ENCODE measurements around the genes NPB, LRRC45 and SECTM1.

- PRO-cap, result no peak
Measured at GRCh38 chr17:81872795-81873337, 1.7 kb upstream of the ARHGDIA start.

GRCh38 chr17:81901530-81902435 lies at the start of gene NPB:
Gene NPB, plus strand, starts transcription at chr17:81902238.
- PRO-cap, result no peak

- PRO-cap, result no peak
Measured at GRCh38 chr17:81903113-81903634, 1.1 kb downstream of the NPB start.

- PRO-cap, result no peak
Measured at GRCh38 chr17:81994727-81995712, 17.6 kb downstream of the ASPSCR1 start.

DNA sequence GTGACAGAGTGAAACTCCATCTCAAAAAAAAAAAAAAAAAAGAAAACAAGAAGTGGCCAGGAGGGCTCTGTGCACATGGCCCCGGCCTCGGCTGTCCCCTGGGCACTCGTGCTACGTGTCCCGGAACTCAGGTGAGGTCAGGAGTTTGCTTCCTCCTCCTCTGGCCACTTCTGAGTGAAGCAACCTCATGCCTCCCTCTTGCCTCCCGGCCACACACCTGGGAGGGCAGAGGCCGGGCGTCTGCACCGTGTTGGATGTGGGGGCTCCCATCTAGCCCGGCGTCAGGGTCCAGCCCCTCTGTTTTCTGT lies 22.1 kb downstream of the ASPSCR1 start:
- PRO-cap, result no peak

- PRO-cap, result no peak
Measured at GRCh38 chr17:82023157-82024037, at the start of gene LRRC45. Gene LRRC45, plus strand, starts transcription at chr17:82023305.

GRCh38 chr17:82047697-82048992 lies 3.5 kb downstream of the RFNG start:
- PRO-cap, result no peak

GRCh38 chr17:82081911-82083127 lies 15.7 kb downstream of the FASN start:
- PRO-cap, result no peak

DNA sequence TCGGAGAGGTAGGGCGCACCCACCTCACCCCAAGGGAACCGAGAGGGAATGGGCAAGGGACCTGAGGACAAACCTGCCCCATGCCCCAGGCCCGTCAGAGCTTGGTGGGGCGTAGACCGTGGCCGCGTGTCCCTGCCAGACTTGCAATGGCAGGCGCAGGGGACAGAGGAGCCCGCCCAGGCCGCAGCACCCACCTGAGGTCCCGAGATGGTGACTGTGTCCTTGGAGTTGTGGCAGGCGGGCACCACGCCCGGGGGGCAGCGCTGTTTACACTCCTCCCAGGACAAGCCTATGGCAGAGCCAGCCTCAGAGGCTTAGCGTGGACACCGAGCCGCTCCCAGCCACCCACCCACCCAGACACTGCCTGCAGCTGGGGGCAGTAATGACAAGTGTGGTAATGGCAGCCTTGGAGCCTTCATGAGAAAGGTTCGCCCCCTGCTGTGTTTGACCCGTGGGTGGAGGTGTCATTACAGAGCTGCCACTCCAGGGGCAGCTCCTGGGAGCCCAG lies 8.5 kb downstream of the FASN start:
- PRO-cap, result no peak

DNA sequence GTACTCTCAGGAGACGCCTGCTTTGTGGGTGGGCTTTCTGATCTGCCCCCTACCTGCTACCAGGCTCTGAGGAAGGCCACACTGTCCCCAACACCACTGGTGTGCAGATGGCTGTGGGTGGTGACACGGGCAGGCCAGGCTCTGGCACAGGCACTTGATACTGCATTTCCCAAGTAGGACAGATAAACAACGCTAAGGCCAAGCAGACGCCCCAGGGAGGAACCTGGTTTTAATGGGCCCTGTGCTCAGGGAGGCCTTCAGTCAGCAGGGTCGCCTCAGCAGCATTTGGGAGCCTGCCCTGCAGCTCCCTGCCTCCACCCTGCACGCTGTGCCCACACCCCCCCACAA lies 3.2 kb upstream of the FASN start:
- PRO-cap, result no peak

- PRO-cap, result no peak
Measured at GRCh38 chr17:82196283-82196594, 16.4 kb downstream of the CCDC57 start.

DNA sequence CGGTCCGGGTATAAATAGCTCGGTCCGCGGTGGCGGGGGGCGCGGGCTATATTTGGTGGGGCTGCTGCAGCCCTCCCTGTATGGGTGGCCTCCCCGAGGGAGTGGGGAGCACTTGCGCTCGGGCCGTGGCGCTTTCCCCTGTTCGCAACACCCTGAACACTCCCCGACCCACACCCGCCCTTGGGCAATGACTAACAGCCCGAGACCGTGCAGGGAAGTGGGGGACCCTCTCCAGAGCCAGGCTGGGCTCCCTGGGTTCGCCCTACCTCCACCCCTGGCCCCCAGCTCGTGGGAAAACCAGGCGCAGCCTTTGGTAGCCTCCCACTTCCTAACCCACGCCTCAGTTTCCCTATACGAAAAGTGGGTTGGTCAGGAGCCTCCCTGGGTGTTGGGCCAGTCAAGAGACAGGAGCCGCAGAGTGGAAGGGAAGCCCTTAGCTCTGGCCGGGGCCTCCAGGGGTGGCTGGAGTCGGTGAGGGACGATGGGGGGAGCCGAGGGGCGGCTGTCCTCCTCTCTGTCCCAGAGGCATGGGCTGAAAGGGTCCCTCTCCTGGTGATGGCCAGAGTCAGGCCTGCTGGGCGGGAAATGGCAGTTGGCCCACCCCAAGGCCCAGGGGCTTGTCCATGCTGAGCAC lies 706 bp downstream of the SLC16A3 start:
- PRO-cap, result no peak

- PRO-cap, result no peak
Measured at GRCh38 chr17:82285174-82285728, 11.8 kb upstream of the CSNK1D start.

- PRO-cap, result bidirectional peak, plus-strand start at chr17:82297879, minus-strand start at chr17:82297627; bidirectional peak, plus-strand start at chr17:82298372, minus-strand start at chr17:82298266
Measured at GRCh38 chr17:82297804-82298817, 19.3 kb downstream of the CD7 start.

GRCh38 chr17:82298818-82299389 lies 18.5 kb downstream of the CD7 start:
- PRO-cap, result no peak

GRCh38 chr17:82328298-82329329 lies 5.0 kb downstream of the SECTM1 start:
- PRO-cap, result no peak

DNA sequence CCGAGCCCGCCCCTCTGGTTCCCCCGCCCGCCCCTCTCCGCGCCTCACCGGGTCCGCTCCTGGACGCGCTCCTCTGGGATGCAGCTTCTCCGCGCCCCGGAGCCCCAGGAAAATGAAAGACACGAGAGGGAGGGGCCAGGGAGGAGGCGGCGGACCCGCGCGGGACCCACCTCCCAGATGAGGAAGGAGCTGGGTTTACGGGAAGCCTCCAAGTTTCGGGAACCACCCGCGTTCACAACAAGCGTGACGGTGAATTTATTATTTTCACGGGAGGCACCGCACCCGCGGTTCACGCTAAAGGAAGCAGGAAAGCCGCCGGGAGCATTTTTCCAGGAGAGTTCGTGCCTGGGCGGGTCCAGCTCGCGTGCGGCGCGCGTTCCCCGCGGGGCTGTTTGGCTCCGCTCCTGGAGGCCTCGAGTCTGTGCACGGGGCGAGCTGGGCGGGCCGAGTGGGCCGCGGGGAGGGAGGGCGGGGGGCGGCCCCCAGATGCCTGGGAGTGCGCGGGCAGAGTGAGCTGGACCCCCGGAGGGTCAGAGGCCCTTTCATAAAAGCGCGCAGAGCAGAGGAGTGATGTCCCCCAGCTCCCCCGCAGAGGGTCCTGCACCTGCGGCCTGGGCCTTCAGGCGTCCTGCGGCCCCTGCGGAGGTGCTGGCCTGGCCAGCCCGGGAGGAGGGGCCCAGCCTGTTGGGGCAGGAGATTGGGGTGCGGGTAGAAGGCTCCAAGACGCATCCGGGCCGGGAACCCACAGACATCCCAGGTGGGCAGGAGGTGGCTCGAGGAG lies at the start of gene SECTM1:
TSS of gene SECTM1 (minus strand) at position 115 of the 781 bp plus-strand sequence.
- PRO-cap, result no peak

- PRO-cap, result no peak
Measured at GRCh38 chr17:82334647-82335785, 1.4 kb upstream of the SECTM1 start.

- PRO-cap, result no peak
Measured at GRCh38 chr17:82351073-82351643, 7.9 kb upstream of the TEX19 start.

- PRO-cap, result no peak
Measured at GRCh38 chr17:82419504-82419991, 1.2 kb upstream of the OGFOD3 start.